ENCODE results near the genes ZNF467 and ATP6V0E2.

- PRO-cap: no peak
These were observed 14.6 kb upstream of the ZNF212 start for GRCh38 chr7:149224863-149225304.

DNA sequence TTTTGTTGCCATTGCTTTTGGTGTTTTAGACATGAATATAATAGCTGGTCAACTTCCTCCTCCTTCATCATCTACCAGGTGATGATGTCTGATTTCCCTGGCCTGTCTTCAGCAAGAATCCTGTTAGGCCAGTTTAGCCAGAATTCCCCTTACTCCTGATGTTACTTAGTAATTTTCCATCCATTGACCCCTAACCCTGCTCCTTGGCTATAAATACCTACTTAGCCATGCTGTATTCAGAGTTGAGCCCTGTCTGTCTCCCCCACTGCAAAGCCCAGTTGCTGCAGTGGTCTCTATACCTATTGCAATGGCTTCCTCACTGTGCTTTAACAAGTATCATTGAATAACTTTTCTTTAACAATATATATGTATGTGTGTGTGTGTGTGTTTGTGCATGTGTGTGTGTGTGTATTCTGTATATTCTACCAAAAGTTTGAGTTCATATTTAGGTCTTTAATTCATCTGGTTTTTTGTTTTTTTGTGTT lies 91.3 kb downstream of the ZNF777 start:
- PRO-cap: no peak

DNA sequence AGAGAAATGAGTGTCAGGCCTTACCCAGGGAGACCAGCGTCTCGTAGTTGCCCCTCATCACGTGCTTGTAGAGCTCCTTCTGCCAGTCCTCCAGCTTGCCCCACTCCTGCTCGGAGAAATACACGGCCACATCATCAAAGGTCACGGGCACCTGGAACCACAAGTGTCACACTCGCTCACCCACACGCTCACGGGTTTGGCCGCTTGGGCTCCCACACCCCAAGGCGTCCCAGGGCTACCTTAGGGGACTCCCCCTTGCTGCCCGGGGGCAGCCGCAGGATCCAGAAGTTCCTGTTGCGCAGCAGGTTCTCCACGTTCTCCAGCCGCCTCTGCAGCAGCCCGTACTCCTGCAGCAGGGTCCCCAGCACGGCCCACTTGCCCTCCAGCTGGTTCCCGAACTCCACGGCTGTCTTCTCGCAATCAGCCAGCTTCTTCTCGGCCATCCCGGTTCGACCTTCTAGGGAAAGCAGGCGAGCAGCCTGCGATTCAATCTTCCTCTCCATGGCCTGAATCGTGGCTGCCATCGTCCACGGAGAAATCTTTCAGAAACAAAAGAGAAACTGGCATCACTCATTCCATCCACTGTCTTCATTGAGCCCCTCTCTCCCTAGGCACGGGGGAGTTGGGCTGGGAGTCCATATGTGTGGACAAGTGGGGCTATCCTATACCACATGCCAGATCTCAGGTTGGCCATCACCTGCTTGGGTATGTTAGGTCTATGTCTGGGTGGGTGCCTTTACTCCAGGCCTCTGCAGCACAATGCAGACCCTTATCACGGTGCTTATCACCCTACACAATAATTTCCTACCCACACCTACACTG lies 3.4 kb downstream of the ZNF746 start:
- PRO-cap: no peak

DNA sequence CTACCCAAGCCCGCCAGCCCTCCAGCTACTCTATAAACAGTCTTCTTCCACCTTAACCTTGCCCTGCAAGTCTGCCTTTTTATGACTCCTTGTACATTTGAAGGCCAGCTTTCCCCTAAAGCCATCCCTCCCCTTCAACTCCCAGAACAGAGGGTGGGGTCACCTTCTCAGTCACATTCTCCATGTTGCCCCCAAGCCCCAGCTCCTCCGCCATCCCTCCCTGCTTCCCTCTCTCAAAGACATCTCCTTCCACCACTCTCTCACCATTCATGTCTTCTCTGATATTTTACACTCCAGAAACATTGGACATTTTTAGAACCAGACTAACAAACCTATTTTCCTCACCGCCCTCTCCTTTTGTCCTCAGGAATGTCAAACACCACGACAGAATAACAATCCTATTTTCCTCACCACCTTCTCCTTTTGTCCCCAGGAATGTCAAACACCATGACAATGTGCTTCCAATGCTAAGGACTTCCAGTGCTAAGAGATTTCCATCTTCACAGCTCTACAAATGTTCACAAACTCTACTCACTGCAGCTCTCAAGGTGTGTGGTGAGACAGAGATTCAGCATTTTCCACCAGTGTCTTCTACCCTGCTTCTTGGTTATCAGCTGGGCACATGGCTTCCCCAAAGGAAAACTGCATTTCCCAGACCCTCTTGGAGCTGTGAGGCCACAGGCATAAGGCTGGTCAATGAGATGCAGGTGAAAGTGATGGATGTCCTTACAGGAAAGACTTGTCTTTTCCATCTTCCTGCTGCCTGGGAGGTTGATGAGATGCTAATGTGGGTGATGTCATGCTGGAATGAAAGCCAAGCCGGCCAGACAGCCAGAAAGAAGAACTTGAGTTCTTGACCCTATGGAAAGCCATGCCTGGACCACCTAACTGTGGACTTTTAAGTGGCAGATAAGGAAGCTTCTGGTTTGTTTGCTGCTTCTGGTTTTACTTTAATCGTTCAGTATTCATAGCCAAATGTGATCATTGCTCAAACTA lies 85.1 kb upstream of the ZNF746 start:
- PRO-cap: no peak

- PRO-cap: no peak
These were observed 97.4 kb upstream of the ZNF746 start for GRCh38 chr7:149594935-149595517.

- PRO-cap: no peak
These were observed 44.4 kb upstream of the KRBA1 start for GRCh38 chr7:149670405-149670720.

DNA sequence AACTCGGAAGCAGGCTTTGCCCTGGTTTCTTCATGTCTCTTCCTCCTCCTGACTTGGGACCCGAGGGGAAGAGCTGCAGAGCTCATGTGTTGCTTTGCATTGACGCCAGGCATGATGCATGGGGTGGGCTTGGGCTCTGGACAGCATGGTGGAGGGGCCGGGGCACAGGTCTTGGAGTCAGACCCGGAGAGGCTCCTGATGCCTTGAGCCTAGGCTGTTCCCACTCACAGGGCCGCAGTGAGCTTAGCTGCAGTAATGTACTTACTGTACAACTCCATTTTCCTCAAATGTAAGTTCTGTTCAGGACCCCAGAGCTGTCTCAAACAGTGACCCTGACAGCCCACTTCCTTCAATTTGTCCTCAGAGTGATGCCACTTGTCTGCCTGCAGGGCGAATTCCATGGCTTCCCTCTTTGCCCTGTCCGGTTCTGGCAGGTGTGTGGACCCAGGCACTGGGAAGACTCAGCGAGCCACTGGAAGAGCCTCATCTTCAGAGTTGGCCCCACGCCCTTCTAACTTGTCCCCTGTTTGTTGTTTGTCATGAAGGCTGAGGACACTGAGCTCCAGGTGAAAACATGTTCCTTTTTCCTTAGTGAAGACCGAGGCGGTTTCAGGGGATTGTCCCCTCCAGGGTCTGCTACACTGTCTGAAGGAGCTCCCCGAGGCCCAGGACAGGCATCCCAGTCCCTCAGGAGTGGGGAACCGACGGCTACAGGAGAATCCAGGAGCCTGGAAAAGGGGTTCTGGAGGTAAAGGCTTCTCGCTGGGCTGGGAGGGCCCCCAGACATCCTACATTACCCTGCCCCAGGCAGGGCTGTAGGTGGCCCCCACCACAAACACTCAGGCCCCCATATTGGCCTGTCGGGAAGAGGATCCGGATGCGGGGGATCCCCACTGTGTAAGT lies 8.6 kb downstream of the KRBA1 start:
- PRO-cap: no peak

GRCh38 chr7:149742129-149742486 lies 27.4 kb downstream of the KRBA1 start:
- PRO-cap: no peak

- PRO-cap: unidirectional peak, minus-strand start at chr7:149773057; bidirectional peak, plus-strand start at chr7:149773727, minus-strand start at chr7:149773570
These were observed at the start of gene ZNF467 for GRCh38 chr7:149772859-149773830. TSS of gene ZNF467 (minus strand) at chr7:149773588.

- PRO-cap: bidirectional peak, plus-strand start at chr7:149873982, minus-strand start at chr7:149873802
These were observed at the start of gene ATP6V0E2 for GRCh38 chr7:149873665-149874168. TSS of gene ATP6V0E2 (plus strand) at chr7:149873969.

DNA sequence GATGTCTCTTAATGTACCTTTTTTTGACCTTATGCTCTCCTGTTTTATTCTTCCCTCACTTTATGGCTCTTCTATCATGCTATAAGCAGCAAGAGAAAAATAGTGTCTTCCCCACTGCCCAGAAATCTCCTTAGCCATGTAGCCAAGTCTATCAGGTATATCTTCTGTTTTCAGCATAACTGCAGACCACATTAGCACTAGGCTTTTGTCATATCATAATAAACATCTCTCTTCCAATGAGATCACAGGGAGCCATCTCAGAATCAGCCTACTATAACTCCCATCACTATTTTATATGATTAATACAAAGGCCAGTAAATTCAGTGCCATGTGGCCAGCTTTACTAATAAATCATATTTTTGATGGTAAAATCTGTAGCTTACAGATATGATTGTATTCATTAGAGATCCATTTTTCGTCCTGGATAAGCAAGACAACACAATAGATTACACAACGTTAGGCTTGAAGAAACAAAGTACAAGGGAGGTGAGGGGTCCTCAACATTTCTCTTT lies 88.3 kb upstream of the LRRC61 start:
- PRO-cap: no peak

DNA sequence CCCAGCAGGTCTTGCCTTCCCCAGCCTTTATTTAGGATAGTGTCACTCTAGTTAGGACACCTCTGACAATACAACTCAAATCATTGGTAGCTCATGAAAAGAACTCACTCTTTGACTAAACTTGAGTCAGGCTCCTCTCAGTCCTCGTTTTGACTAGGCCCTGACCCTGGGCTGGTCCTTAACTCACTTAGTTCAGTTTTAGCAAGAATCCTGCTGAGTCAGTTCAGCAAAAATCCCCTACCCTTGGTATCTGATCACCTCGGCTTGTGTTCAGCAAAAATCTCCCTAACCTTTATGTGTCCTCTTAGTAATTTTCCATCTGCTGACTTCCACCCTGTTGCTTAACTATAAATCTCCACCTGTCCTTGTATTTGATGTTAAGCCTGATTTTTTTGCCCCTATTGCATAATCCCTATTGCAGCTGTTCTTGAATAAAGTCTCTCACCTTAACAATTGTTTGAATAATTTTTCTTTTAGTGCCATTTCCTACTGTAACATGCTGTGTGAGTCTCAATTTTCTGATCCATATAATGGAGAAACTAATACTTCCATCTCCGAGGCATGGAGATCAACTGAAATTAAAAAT lies 2.2 kb upstream of the LRRC61 start:
- PRO-cap: no peak

DNA sequence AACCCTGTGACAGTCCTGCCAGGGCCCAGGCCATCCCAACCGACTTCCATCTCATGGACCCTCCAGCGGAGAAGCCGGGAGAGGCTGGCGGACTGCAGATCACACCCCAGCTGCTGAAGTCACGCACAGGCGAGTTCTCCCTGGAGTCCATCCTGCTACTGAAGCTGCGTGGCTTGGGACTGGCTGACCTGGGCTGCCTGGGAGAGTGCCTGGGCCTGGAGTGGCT lies 4.7 kb downstream of the RARRES2 start:
- PRO-cap: no peak

DNA sequence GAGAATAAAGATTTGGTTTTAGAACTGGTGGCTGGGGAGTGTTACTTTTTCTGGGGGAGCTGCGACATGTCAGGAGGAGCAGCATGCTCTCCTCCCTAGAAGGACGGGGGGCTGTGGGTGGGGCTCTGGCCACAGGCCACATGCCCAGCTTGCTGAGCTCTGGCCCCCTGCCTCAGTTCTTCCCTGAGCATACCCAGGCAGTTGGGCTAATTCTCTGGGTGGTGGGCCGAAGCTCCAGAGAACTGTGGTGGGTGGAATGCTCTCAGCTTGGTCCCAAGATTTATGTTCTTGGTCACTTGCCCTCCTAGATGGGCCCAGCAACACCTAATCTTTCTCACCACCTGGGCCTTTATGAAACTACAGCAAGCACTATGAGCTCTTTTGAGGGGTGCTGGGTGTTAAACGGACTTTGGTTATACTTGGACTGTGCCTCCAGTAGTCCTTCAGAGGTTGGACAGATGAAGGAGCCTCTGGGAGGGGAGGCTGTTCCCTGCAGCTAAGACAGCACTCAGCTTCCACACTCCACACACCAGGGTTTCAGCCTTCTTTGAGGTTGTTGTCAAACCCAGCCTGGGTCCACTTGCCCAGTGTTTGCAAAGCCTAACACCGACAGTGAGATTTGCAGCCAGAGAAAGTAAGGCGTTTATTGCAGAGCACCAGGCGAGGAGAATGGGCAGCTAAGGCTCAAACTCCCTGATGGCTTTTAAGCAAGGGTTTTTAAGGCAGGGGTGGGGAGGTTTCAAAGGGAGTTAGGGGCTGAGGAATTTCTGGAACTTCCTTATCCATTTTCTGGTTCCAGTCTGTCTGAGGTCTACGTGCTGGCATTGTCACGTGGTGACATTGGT lies 4.9 kb upstream of the ZNF775 start:
- PRO-cap: no peak

DNA sequence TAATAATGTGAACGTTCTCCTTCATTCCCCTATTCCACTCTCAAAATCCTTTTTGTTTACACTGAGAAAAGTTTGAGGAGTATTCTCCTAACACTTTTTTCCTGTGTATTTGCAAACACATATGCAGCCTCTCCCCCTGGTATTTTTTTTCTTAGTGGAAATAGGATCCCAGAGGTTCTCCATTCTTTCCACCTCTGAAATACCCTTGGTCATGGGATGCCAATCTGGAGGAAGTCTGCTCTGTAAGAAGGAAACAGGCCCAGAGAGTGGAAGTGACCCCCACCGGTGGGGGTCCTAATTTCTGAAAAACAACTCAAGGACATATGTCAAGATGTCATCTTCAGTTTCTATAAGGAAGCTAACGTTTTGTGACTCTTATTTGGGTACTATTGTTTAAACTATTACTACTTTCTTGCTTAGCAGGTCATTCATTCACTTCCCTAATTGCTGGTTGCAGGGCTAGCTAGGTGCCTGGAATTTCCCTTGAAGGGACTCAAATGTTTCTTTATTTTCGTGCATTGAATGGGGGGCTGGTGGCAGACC lies 2.0 kb upstream of the ZNF775 start:
- PRO-cap: no peak

GRCh38 chr7:150393058-150393698 lies 12.3 kb upstream of the ENSG00000284691 start:
- PRO-cap: no peak

DNA sequence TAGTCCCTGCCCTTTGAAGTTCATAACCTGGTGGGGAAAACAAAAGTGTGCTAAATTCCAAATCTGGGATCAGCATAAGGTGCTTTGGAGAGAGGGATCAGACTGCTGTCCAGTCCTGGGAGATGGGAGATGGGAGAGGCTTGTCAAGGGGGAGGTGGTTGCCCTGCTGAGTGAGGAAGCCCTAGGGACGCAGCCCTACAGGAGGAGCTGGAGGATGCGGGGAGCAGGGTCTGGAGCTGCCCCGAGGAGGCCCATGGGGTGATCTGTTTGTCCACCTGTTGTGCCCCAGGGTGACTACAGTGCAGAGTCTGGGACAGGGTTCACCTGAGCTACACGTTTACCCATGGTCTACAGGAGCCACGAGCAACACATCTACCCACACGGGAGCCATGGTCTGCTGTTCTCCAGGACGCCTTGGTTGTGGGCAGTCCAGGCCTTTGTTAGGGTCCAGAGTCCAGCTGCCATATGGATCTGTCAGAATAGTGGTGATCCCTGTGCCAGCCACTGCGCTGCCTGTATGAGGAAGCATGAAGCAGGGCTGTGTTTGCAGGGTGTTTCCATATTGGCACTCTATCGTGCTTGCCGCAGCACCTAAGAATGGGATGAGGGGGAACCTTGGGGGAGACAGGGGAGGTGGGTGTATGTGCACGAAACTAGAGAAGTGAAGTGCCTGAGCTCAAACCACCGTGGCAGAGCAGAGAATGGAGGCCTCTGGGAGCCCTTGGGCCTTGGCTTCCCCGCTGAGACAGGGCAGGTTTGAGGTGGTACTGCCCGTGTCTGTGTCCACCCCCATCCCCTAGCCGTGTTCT lies 2.7 kb upstream of the ENSG00000284691 start:
- PRO-cap: no peak

DNA sequence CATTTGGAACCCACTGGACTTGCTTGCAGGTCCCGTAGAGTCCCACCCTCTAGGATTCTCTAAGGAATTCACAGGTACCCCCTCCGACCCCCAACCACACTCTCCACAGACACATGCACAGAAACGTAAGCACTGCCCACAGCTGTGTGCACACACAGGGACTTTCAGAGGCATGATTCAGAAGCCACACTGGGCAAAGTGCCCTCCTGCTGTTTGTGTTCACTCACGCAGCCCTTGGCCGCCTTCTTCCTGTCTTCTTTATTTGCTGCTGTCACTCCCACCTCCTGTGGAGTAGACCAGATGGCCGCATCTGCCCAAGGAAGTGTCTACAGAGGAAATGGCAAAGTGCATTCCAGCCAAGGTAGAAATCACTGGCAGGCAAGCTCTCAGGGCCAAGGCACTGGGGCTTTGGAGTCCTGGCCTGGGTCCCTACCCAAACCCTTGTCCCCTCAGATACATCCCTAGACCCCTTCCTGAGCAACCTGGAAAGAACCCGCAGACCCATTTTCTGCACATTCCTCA lies 21.7 kb upstream of the GIMAP8 start:
- PRO-cap: no peak

GRCh38 chr7:150568554-150569109 lies 1.4 kb downstream of the GIMAP4 start:
- PRO-cap: no peak

DNA sequence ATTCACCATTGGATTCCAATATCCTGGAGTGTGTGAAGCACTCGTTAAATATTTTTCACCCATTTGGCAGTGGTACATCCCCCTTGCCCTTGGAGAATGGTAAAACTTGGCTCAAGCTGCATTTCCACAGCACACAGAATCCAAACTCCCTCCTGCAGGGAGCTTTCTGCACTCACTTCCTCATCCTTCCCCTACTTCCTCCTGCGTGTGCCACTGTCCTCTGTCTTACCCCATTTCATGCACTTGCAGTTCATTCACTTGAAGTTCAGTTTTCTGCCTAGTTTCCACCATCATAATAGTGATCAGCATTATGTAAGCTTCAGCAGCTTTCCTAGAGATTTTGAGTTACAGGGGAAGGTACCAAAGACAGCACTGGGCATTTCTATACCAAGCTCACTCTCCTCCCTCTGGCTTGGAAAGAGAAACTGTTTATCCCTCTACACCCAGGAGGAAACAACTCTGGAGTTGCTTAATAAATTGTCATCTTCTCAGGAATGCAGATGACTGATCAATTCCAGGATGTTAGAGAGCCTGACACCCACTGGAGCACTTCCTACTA lies 19.3 kb downstream of the GIMAP4 start:
- PRO-cap: no peak